Kidney (tissue), 2 donors: ENCODE measurements around a stretch of chr9.

DNA sequence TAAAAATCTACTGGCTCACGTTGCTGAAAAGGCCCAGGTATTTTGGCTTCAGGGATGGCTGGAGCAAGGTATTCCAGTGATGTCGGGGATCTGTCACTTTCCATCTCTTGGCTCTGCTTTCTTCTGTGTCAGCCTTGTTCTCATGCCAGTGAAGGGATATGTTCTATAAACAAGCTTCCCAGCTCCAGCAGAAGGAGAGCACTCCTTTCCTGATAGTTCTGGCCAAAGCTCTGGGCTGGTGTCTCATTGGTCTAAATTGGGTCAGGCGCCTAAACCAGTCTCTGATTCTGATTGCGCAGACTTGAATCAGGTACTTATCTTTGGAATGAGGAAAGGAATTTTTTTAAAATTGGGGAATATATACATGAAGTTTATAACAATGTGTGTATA, 5.1 kb downstream of the SNX30 start:
- PRO-cap: no peak
- RRBS: no CpG with 5 or more reads among the region's 4 CpGs

GRCh38 chr9:112764757-112765339, 14.3 kb downstream of the SNX30 start:
- PRO-cap: no peak
- RRBS: no CpG with 5 or more reads among the region's 8 CpGs

- PRO-cap: no peak
- RRBS: no CpG with 5 or more reads among the region's 14 CpGs
These were observed 53.5 kb downstream of the SNX30 start for GRCh38 chr9:112804050-112804375.

DNA sequence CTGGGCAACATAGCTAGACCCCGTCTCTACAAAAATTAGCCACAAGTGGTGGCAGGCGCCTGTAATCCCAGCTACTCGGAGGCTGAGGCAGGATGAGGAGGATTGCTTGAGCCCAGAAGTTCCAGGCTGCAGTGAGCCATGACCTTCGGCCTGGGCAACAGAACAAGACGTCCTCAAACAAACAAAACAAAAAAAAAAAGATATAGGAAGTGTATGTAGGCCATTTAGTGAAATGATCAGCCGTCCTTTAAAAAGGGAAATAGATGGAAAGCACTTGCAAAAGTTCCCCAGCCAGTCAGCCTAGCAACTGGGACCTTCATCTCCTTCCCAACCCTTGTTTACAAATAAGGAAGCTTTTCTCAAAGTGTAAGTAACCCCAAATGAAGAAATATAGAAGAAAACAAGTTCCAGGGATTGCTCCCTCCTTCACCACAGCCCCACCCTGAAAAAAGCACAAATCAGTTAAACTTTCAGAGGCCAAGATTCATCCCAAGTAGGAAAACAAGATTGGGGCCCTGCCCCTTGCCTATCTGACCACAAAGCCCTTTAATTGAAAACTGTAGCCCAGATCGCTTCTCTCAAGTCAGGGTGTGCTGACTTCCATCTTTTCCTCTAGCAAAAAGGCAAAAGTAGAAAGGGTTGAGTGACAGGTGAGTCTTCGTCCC, 1.1 kb downstream of the SLC31A2 start:
- PRO-cap: no peak
- RRBS: no CpG with 5 or more reads among the region's 8 CpGs

DNA sequence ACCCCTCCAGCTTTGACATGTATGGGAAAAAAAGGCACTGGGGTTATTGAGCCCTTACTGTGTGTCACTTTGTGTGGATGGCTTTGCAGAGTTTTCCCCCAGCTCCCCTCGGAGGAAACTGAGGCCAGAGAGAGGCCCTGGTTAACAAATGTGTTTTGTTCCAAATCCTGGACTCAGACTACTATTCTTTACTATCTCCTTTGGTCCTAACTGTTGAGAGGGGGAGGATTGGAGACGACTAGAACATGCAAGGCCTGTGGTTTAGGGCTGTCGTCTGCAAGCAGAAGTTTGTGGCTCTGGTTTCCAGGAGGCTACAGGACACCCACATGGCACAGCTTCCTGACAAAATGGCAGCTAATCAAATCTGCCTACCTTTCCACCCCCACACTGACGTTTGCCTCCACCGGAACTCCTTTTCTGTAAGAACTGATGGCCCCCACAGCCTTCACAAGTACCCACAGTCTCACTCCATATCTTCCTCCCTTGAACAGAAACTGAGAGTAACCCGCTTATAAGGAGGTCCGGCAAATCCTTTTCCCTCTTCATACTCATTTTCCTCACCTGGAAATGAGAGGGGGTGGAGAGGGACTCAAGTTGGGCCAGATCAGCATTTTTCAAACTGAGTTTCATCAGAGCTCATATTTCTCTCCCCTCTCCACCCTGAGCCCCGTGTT, 5.1 kb downstream of the SLC31A2 start:
- PRO-cap: no peak
- RRBS: 59% methylated on average over 3 of the region's 8 CpGs

DNA sequence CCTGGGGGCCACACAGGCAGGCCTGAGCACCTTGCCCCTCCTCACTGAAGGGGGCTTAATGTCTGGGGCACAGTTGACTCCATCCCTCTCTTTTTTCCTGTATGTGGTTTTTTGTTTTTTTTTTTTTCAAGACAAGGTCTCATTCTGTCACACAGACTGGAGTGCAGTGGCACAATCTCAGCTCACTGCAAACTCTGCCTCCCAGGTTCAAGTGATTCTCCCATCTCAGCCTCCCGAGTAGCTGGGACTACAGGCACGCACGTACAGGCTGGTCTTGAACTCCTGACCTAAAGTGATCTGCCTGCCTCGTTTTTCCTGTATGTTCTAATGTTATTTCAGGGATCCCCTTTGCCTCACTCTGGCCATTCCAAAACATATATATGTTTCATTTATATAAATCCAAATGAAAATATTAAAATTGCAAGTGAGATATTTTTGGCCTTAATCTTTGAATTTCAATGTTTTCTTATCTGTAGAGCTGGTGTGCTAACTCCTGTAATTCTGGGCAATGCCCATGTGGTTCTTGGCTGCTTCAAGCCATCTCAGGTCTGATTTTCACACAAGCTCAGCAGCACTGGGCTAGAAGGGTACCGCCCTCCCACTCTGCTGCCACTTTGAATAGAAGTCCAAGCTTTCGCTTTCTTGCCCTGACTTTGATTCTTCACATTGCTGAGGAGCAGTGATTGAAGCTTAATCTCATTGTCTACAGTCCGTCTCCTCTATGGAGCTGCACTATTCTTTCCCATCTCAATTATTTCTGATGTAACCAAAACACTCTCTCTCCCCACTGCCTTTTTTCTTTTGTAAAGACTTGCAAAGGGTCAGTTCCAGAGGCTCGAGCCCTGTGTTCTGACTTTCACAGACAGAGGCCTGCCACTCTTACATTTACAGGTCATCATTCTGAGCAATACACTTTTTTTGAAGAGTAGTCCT, 12.6 kb upstream of the RNF183 start:
- PRO-cap: no peak
- RRBS: no CpG with 5 or more reads among the region's 8 CpGs

DNA sequence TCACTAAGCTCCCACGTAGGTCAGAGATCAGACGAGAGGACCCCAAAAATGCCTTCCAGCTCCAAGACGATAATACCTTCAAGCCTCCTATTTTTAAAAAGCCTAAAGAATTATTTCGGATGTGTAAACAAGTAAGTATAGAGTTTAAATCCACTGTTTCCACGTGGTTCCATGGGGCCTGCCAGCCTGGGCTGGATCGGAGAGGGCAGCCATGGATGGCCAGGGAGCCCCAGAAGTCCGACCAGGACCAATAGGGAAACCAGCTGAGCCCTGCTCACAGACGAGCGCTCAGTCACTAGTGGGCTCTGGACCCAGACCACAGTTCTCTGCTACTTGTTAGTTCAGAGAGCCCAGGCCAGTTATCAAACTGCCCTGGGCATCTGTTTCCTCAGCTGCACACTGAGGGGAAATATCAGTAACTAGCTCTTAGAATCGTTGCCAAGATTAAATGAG, 124.7 kb downstream of the RGS3 start:
- PRO-cap: no peak
- RRBS: no CpG with 5 or more reads among the region's 10 CpGs

- PRO-cap: unidirectional peak, plus-strand start at chr9:113591749
- RRBS: no CpG with 5 or more reads among the region's 10 CpGs
These were observed 128.1 kb downstream of the RGS3 start for GRCh38 chr9:113591423-113592179.

DNA sequence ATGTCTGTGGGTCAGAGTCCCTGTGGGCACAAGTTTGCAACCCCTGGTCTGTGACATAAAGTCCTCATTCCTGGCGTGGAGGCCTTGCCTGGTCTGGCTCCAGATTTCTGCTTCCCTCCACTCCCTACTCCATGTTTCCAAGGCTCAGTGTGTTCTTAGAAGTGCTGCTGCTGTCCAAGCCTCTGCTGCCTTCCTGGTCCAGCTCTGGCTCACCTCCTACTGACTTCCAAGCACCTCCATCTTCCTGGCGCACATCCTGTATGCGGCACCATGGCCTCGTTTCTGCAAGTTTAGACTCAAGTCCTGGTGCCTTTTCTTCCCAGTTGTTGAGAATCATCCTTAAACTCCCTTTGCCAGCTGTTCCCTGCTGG, 88.7 kb downstream of the AMBP start:
- PRO-cap: no peak
- RRBS: no CpG with 5 or more reads among the region's 4 CpGs

- PRO-cap: no peak
- RRBS: no CpG with 5 or more reads among the region's 3 CpGs
These were observed 6.6 kb downstream of the KIF12 start for GRCh38 chr9:114092540-114092858.

GRCh38 chr9:114107771-114108397, 8.8 kb upstream of the KIF12 start:
- PRO-cap: no peak
- RRBS: 3% methylated on average over 6 of the region's 20 CpGs

DNA sequence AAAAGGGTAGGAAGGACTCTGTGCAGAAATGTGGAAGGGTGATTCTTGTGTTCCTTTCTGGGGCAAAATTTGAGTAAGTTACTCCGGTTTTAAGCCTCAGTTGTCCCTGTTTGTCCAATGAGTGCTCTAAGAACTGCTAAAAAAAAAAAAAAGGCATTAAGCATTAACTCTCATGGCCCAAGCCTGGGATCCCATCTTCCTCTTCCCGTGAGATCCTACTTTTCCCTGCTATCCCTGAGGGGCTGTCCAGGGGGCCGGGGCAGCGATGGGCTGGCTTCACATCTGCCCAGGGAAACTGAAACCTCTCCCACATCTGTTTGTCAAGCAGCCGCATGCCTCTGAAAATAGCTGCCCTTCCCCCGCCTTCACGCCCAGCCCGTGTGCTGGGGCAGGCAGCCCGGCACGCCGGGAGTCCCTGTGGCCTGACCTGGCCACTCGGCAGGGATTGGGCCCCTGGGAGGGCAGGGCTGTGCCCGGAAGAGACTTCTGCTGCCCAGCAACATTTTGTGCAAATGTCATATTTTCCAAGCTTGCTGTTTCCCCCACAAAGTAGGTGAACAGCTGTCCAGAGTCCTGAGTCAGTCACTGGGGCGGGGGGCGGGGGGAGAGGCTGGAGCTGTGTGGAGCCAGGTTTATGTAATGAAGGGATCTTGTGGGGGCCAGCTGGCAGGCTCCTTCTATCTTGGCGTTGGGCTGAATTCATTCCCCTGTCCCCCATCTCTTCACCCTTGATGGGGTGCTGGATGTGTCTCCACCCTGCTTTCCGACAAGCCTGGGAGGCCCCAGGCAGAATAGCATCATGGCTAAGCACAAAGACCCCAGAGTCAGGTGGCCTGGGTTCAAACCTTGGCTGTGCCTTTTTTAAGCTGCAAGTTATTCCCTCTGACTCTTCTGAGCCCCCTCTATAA, 8.2 kb downstream of the COL27A1 start:
- PRO-cap: no peak
- RRBS: 3% methylated on average over 6 of the region's 17 CpGs

DNA sequence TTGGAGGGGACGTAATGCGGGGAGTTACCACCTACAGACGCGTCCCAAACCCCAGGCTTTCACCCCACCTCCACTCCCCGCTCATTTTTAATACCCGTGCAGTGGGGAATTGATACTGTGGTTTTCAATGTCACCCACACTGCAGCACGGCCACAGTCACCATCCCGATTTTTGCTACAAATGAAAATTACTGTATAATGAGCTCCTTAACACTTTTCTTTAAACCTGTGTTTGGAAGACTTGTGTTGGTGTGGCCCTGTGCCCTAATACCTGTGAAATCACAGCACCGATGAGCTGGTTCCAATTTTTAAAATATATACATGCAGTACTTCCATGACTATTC, 2.5 kb downstream of the ORM2 start:
- PRO-cap: no peak
- RRBS: no CpG with 5 or more reads among the region's 9 CpGs

GRCh38 chr9:114332546-114332886, 2.8 kb downstream of the ORM2 start:
- PRO-cap: no peak
- RRBS: no CpG with 5 or more reads among the region's 2 CpGs

DNA sequence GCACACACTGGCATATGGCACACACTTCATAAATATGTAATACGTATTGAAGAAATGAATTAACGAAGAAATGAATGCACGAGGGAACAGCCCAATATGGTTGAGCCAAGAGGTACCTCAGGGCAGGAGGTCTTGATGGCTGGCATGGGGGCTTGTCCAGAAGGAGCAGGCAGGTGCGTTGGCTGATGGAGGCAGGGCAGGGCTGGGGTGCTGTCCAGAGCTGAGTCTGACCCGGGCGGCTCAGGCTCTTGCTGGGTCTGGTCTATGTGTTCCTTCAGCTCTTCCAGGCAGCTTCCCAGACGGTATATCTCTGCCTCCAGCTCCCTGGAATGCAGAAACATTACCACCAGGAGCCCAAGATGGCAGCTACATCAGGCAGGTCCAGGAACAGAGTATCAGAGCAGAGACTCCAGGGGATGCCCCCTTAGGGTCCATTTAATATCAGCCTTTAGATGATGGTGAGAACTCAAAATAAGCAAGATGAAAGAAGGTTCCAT, 26.1 kb downstream of the AKNA start:
- PRO-cap: no peak
- RRBS: no CpG with 5 or more reads among the region's 7 CpGs

GRCh38 chr9:114383365-114384211, 4.2 kb downstream of the AKNA start:
- PRO-cap: bidirectional peak, plus-strand start at chr9:114383972, minus-strand start at chr9:114383706
- RRBS: no CpG with 5 or more reads among the region's 9 CpGs

- PRO-cap: no peak
- RRBS: no CpG with 5 or more reads among the region's 10 CpGs
These were observed 2.3 kb downstream of the WHRN start for GRCh38 chr9:114502856-114503521.

DNA sequence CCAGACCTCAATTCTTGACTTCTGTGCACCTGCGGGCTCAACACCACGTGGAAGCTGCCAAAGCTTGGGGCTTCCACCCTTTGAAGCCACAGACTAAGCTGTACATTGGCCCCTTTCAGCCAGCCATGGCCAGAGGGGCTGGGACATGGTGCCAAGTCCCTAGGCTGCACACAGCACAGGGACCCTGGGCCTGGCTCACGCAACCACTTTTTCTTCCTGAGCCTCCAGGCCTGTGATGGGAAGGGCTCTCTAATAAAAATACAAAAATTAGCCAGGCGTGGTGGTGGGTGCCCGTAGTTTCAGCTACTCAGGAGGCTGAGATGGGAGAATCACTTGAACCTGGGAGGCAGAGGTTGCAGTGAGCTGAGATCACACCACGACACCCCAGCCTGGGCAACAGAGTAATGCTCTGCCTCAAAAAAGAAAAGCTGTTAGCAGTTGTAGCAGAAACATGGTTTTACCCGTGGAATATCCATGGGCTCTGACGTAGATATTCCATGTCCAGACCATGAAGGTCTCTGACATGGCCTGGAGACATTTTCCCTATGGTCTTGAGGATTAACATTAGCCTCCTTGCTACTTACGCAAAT, 10.1 kb upstream of the TMEM268 start:
- PRO-cap: no peak
- RRBS: no CpG with 5 or more reads among the region's 9 CpGs

DNA sequence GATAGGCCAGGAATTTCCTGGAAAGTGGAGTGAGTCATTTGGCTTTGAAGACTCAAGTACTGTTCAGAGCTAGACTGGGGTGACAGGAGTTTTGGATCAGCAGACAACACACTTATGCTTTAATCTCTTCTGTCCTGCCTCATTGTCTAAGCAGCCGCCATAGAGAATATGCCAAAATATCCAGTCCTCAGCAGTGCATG, 11.0 kb downstream of the TMEM268 start:
- PRO-cap: no peak
- RRBS: no CpG with 5 or more reads among the region's 1 CpG

GRCh38 chr9:114642810-114643567, 14.6 kb downstream of the TEX53 start:
- PRO-cap: no peak
- RRBS: no CpG with 5 or more reads among the region's 11 CpGs